ENCODE results near the gene SNX9.

- RRBS, result no CpG with 5 or more reads among the region's 2 CpGs
These were observed 349.8 kb upstream of the ARID1B start for GRCh38 chr6:156427333-156427748.

- RRBS, result no CpG with 5 or more reads among the region's 13 CpGs
These were observed 177.1 kb upstream of the ARID1B start for GRCh38 chr6:156599793-156600851.

GRCh38 chr6:156689451-156690151, 87.6 kb upstream of the ARID1B start:
- RRBS, result no CpG with 5 or more reads among the region's 9 CpGs

GRCh38 chr6:156719431-156720513, 57.4 kb upstream of the ARID1B start:
- RRBS, result 4% methylated on average over 13 of the region's 61 CpGs

DNA sequence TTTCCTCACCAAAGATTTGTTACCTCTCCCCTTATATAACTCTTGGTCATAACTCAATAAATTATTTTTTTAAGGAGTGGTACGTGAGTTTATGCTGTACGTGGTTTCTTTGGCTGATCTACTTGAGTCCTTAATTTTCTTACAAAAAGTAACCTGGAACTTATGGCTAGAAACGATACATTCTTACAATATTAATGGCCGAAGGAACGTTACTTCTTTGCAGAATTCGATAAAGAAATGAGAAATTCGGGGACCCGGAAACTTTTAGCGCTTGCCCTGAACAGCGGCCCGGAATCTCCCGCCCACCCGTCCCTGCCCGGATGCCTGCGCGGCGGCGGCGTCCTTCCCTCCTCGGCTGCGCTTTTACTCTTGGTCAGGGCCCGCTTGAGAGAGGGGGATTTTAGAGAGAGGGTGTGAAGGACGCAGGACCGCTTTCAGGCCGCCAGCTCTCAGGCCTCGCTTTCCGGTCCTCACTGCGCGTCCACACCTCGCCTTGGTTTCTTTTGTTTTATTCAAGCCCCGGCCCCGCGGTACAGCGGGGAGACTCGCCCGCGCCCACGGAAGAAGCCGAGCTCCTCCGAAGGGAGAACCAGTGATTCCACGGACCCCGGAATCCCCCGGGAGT, 243.7 kb downstream of the ARID1B start:
- RRBS, result under 1% methylated on average over 15 of the region's 43 CpGs

GRCh38 chr6:157119484-157120264, 203.6 kb downstream of the TMEM242 start:
- RRBS, result no CpG with 5 or more reads among the region's 9 CpGs

DNA sequence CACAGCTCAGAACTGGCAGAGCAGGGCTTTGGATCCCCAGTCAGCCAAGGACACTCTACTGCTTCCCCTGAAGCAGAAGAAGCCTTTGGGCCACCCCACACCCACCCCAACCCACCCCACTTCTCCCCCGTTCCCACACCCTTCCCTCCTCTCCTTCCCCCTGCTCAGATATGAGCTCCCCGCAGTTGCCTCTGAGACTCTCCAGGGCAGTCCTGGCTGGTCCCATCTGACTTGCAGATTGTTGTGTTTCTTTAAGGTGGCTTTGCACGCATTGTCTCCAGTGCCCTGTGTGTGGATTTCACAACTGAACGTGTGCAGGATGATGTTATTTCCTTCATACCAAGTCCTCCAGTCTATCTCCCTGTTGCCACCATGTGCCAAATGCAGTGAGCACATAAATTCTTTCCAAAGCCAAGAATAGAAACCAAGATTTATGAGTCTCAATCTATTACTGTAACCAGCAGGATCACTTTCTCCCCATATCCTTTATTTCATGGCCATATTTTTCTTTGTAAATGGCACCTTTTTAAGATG, 79.2 kb downstream of the TMEM242 start:
- RRBS, result no CpG with 5 or more reads among the region's 4 CpGs

- RRBS, result no CpG with 5 or more reads among the region's 5 CpGs
These were observed 30.7 kb downstream of the TMEM242 start for GRCh38 chr6:157292421-157293158.

GRCh38 chr6:157302492-157303232, 20.7 kb downstream of the TMEM242 start:
- RRBS, result no CpG with 5 or more reads among the region's 6 CpGs

DNA sequence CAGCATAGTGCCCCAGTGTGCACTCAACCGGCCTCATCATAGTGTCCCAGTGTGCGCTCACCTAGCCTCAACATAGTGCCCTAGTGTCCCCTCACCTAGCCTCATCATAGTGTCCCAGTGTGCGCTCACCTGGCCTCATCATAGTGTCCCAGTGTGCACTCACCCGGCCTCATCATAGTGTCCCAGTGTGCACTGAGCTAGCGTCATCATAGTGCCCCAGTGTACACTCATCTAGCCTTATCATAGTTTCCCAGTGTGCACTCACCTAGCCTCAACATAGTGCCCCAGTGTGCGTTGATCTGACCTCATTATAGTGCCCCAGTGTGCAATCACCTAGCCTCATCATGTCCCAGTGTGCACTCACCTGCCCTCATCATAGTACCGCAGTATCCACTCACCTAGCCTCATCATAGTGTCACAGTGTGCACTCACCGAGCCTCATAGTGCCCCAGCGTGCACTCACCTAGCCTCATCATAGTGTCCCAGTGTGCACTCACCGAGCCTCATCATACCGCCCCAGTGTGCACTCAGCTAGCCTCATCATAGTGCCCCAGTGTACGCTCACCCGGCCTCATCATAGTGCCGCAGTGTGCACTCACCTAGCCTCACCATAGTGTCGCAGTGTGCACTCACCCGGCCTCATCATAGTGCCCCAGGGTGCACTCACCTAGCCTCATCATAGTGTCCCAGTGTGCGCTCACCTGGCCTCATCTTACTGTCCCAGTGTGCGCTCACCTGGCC, 11.1 kb downstream of the TMEM242 start:
- RRBS, result no CpG with 5 or more reads among the region's 18 CpGs

DNA sequence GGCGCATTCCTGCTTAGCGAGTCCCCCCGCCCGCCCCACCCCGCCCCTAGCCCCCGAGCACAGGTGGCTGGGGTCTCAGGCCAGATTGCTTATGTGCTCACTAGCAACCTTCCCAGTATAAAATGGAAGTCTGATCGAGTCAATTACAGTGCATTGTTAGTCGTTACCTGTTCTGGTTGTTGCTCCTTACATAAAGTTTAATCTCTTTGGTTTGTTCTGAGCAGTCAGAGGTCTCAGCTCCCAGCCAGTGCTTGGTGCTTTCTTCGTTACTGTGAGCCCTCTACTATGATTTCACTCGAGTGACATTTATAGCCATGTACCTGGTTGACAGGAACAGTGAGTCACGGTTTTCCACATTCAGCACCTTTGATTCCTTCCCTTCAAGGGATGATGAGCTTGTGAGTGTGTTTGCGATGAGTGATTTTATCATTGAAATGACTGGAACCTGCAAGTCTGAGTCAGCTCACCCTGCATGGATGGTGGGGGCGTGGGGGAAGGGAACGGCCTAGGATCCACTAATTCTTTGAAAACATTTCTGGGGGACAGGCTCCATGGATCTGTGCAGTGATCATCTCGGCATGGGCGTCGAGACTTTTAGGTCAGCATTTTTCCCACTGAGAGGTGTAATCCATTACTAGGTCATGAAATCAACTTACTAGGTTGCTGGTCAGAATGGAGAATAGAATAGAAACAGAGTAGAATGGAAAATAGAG, 47.8 kb downstream of the ZDHHC14 start:
- RRBS, result no CpG with 5 or more reads among the region's 17 CpGs

DNA sequence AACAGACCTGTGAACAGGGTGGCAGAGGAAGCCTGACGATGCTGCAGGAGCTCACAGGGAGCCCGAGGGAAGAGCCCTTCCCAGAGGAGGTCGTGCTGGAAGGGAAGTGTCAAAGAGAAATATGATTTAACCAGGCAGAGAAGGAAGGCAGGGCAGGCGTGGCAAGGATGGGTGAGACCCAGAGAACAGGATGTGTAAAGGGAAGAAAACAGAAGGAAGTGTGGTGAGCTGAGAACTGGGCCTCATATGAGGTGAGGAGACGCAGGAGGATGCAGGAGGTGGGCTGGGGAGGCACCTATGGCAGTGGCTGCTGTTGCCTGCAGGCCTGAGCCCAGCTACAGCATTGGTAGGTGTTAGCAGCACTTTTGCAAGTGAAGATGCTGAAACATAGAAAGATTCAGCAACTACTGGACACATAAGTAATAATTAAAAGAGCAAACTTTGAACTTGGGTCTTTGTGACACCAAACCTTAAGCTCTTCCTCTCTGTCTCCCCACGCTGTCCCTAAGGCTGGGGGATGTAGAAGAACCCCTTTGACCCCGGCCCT, 105.7 kb downstream of the ZDHHC14 start:
- RRBS, result no CpG with 5 or more reads among the region's 7 CpGs

DNA sequence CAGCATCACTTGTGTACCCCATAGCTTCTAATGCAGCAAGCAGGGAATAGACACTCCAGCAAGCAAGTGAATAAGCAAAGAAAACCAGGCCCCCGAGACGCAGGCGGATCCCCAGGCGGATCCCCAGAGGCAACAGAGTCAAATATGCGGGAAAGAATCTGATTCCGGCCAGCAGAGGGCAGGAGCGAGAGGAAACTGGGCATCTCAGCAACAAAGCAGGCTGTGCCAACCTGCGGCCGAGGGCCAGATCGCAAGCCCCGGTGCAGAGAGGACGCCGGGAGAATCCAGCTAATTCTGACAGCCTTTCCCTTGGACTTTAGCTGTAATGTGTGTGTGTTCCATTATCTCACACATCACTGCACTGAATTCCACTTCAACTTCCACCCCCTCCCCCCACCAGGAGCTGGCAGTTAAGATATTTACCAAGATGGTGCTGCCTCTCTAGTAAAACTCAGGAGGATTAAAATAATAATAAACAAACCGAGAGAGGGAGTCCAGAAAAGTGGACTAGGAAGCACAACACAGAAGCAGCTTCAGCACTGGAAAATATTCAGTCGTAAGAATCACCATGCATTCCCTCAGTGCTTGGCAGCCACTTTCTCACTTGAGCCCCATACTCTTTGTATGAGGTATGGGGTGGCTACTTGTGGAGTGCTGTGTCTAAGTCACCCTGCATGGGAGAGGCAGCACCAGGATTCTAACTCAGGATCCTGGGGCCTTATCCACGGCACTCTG, 66.2 kb upstream of the SNX9 start:
- RRBS, result 0% methylated on average over 6 of the region's 16 CpGs

DNA sequence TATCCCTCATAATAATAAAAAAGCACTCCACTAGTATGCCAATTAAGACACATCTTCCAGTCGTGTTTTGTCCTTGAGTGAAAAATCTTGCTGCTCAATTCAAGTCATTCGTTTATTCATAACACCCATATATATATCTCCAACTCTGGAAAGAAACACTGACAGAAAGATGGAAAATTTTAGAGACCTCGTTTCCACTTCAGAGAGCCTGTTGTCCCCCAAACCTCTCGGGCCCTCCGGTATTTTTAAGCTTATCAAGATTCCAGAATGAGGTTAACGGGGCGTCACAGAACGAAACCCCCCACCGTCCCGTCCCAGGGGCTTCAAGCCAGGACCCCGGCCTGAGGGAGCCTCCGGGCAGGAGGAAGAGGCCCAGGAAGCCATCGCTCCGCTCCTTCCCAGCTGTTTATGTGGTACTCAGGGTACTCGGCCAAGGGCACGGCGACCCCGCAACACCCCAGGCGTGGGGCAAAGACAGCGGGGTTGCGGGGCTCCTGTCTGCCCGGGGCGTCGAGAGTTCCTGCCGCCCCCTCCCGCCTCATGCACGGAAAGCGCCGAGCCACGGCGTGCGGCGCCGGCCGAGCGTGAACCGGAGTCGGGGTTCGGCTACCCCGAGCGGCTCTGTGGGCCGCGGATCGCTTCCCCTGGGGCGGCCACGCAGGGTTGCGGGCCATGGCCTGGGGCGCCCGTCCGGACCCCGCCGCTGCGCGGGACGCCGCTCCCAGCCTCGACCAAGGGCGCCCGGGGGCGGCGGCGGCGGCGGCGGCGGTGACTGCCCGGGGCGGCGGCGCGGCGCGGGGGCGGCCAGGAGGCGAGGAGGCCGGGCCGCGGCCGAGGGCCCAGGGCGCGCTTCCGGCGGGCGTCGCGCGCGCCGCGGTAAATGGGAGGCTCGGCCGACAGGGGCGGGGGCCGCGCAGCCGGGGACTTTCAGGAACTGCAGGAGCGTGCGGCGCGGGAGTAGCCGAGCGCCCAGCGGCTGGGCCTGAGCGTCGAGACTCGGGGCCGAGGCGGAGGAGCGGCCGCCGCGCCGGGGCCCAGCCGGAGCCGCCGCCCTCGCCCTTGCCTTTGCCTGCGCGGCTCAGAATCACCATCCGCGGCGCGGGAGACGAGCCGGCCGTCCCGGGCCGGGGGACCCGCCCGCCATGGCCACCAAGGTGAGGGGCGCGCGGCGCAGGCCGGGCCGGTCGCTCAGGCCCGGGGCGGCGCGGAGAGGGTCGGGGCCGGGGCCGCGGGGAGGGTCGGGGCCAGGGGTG, at the start of gene SNX9:
SNX9 (plus strand) TSS at position 954 of the 1,253 bp plus-strand sequence.
- RRBS, result 2% methylated on average over 90 of the region's 146 CpGs

GRCh38 chr6:157879782-157880366, 56.8 kb downstream of the SNX9 start:
- RRBS, result no CpG with 5 or more reads among the region's 3 CpGs

DNA sequence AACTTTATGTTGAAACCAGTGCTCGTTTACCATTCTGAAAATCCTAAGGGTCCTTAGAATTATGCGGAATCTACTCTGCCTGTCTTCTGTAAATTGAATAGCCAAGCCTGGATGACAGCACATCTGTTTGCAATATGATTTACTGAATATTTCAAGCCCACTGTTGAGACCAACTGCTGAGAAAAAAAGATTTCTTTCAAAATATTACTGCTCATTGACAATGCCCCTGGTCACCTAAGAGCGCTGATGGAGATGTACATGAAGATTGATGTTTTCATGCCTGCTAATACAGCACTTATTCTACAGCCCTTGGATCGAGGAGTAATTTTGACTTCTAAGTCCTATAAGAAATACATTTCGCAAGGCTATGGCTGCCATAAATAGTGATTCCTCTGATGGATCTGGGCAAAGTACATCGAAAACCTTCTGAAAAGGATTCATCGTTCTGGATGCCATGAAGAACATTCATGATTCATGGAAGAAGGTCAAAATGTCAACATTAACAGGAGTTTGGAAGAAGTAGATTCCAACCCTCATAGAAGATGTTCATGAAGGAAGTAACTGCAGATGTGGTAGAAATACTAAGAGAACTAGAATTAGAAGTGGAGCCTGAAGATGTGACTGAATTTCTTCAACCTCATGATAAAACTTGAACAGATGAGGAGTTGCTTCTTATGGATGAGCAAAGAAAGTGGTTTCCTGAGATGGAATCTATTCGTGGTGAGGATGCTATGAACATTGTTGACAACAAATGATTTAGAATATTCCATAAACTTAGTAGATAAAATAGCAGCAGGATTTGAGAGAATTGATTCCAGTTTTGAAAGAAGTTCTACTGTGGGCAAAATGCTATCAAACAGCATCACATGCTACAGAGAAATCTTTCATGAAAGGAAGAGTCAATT, 59.3 kb downstream of the SNX9 start:
- RRBS, result no CpG with 5 or more reads among the region's 8 CpGs

DNA sequence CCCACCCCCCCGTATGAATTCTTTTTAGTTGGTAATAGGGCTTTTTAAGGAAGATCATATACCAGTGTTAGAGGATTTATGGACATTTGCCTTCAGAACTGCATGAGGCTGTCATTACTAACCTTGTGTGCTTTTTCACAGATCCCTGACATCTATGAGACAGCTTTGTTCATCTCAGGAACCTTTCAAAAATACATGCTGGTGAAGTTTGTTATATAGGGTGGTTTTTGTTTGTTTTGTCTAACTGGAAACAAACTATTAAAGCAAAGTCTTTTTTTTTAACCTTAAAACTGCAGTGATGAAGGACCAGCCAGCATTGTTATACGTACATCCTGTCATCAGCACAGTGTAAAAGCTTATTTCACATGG, 61.5 kb downstream of the SNX9 start:
- RRBS, result no CpG with 5 or more reads among the region's 2 CpGs

DNA sequence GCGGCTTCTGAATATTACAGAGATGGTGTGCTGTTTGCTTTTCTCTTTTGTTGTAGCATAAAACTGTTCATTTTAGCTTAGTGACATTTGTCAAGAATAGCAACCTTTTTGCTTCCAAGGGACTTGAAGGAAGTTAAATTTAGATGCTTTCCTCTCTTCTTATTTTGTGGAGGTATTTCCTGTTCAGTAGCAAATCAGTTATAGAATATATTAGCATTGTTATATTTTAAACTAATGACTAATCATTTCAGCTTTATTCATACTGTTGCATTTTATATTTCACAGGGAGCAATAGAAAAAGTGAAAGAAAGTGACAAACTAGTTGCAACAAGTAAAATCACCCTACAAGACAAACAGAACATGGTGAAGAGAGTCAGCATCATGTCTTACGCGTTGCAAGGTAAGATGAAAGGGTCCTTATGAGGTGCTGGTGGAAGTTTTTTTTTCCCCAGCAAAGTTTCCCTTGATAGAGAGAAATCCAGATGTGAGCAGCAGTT, 43.3 kb upstream of the SYNJ2 start:
- RRBS, result no CpG with 5 or more reads among the region's 3 CpGs

- RRBS, result no CpG with 5 or more reads among the region's 6 CpGs
These were observed 20.5 kb downstream of the SYNJ2 start for GRCh38 chr6:158002112-158002680.

DNA sequence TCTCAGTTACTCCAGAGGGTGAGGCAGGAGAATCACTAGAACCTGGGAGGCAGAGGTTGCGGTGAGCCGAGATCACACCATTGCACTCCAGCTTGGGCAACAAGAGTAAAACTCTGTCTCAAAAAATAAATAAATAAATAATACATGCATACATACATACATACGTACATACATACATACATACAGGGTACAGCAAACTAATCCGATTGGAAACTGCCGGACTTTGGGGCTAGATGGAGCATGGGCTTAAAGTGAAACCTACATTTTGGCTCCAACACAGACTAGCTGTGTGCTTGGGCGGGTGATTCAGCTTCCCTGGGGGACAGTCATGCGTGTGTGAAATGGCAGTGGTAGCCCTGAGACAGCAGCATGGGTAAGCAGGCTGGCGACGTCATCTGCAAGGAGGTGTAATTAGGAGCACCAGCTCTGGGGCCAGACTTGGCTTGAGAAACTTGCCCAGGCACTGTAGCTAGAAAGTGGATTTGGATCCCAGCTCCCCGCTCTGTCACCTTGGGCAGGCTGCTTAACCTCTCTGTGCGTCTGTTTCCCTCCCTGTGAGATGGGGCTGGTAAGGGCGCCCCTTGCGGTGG, 44.3 kb downstream of the SYNJ2 start:
- RRBS, result no CpG with 5 or more reads among the region's 13 CpGs